Endodermal cell (in vitro differentiated cells): Measurements from ENCODE around the genes NDRG4 and TK2.

DNA sequence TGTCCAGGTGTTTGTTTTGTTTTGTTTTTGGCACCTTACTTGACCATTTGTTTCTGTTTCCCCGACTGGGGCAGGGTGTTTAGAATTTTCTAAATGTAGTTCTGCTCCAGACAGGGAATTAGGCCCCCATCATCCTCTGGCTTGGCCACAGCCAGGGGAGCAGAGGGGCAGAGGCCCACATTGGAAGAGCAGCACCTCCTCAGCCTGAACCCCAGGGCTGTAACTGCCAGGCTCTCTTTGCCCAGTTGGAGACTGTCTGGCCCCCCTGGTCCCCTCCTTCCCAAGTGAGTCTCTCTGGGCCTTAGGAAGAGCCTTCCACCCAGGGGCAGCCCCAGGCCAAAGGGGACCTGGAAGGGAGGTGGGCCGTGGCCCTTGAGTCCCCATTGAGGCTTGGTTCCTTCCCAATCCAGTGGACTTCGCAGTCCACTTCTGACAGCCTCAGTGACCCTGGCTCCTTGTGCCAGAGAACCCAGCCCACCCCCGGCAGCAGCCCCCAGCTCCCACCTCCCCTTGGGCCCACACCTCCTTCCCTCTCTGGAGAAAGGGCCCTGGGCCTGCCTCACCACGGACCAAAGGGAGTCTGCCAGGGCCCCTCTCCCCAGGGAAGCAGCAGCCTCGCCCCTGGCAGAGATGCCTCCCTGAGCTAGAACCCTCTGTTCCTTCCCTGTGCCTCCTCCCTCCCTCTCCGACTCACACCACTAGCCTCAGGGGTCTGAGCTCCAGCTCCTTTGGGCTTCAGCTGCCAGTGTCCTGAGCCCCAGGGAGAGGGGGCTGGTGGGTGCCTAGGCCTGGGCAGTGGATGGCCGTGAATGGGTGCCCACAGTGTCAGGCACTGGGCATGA, 20.2 kb downstream of the MMP15 start:
- PRO-cap: no peak

DNA sequence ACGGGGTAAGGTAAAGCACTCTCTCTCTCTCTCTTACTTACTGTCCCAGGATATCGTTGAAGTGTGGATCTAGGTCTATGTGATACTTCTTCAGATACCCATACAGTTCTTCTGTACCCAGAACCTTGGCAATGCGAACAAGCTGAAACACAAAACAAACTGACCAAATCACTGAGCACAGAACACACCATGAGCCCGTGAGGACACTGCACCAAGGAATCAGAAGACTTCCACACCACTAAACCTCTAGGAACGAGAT, 31.4 kb downstream of the CSNK2A2 start:
- PRO-cap: no peak

- PRO-cap: no peak
Observed at GRCh38 chr16:58222471-58223166, 24.7 kb upstream of the CSNK2A2 start.

- PRO-cap: no peak
Observed at GRCh38 chr16:58424326-58424638, 32.0 kb downstream of the GINS3 start.

- PRO-cap: unidirectional peak, plus-strand start at chr16:58471738
Observed at GRCh38 chr16:58471274-58471794, 28.6 kb upstream of the NDRG4 start.

DNA sequence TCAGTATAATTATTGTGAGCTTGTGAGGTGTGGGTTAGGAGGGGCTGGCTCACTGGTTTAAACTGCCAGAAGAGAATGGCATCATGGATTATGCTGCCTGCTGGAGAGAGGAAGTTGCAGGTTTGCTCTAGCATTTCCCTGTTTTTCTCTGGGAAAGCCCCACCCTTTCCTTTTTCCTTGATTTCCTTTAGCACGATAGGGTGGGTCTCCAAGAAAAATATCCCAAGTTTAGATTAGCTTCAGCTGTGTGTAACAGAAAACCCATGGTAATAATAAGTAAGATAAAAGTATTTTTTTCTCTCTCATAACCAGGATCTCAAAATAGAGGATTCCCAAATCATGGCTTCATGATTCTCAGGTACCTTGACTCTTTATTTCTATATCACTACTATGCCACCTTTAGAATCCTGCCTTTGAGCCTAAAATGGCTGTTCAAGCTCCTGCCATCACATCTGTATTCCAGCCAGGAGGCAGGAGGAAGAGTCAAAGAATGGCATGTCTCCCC, 24.6 kb upstream of the NDRG4 start:
- PRO-cap: no peak

DNA sequence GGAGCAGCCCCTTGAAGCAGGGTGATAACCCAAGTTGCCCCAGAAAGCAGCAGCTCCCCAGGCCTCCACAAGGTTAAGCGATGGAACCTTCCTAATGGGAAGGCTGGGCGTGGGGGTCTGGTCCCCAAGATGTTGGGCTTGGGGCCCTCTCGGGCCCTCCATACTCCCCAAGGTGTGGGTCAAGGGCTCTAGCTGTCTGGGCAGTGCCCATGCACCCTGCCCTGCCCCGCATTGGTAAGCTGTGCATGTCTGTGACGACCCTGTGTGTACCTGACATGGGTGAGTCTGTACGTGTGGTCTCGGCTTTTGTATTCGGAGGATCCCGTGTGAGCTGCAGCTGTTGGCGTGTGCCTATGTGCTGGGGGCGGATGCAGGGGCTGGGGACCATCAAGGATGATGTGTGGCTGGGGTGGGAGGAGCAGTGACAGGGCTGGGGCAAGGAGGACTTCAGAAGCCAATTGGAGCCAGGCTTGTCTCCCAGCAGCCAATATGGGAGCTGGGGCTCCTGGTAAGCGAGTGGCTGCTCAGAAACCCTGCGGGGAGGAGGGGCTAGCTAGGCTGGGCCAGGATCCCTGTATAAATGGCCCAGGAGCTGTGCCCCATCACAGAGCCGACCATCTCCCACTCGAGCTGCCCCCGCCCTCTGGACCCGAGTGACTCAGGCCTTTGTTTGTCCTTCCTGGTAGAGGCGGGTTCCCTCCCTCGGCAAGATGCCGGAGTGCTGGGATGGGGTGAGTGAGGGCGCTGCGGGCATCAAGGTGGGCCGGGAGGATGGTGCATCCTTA, at the start of gene NDRG4:
Gene NDRG4, plus strand, starts transcription at position 605 of the 785 bp plus-strand sequence.
- PRO-cap: bidirectional peak, plus-strand start at position 605 of the sequence, minus-strand start at position 353 of the sequence

- PRO-cap: unidirectional peak, minus-strand start at chr16:58507333
Observed at GRCh38 chr16:58507135-58507544, 7.2 kb downstream of the NDRG4 start.

GRCh38 chr16:58516406-58516785, 1.1 kb downstream of the SETD6 start:
- PRO-cap: no peak

GRCh38 chr16:58611876-58612448, 17.7 kb downstream of the CNOT1 start:
- PRO-cap: no peak

GRCh38 chr16:58726991-58727873, 6.9 kb downstream of the GOT2 start:
- PRO-cap: no peak

- PRO-cap: no peak
Observed at GRCh38 chr16:63664800-63665096, 1457.1 kb downstream of the CDH11 start.

GRCh38 chr16:64998454-64999253, 123.2 kb downstream of the CDH11 start:
- PRO-cap: no peak

- PRO-cap: no peak
Observed at GRCh38 chr16:65728012-65728708, 606.3 kb upstream of the CDH11 start.

DNA sequence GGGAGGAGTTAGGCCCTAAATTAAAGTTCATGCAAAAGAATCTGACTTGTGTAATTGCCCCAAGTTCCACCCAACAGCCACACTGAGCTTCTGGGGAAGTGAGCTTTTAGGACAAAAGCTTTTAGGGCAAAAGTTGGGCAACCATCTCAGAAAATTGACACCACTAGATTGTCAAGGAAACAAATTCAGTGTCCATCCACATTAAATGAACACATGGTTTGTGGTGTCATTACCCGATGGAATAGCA, 613.0 kb upstream of the CDH11 start:
- PRO-cap: no peak

GRCh38 chr16:65766519-65766945, 600.0 kb upstream of the CDH5 start:
- PRO-cap: no peak

DNA sequence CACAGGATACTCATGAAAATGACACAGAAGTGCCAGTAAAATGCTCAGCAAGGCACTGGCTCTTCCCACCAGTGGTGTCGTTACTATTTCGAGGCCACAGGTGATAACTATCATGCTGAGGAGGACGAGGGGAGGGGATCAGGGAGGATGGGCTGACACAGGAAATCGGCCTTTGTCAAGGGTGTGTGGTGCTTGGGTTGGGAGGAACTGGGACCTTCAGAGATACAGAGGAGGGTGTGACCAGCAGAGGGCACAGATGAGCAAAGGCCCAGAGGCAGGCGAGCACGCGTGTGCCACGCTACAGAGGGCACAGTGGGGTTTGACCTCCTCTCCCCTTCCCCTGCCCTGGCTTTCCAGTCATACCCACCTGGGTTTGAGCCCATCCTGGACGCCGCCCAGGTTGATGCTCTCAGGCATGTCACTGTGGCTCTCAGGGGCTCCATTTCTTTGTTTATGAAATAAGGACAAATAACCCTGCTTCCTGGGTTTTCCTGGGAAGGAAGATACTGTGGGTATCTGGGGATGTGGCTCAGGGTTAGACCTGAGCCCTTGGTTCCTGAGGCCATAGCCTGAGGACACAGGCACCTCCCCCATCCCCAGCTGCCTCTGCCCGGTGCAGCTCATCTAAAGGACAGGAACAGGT, 51.7 kb downstream of the BEAN1 start:
- PRO-cap: no peak

DNA sequence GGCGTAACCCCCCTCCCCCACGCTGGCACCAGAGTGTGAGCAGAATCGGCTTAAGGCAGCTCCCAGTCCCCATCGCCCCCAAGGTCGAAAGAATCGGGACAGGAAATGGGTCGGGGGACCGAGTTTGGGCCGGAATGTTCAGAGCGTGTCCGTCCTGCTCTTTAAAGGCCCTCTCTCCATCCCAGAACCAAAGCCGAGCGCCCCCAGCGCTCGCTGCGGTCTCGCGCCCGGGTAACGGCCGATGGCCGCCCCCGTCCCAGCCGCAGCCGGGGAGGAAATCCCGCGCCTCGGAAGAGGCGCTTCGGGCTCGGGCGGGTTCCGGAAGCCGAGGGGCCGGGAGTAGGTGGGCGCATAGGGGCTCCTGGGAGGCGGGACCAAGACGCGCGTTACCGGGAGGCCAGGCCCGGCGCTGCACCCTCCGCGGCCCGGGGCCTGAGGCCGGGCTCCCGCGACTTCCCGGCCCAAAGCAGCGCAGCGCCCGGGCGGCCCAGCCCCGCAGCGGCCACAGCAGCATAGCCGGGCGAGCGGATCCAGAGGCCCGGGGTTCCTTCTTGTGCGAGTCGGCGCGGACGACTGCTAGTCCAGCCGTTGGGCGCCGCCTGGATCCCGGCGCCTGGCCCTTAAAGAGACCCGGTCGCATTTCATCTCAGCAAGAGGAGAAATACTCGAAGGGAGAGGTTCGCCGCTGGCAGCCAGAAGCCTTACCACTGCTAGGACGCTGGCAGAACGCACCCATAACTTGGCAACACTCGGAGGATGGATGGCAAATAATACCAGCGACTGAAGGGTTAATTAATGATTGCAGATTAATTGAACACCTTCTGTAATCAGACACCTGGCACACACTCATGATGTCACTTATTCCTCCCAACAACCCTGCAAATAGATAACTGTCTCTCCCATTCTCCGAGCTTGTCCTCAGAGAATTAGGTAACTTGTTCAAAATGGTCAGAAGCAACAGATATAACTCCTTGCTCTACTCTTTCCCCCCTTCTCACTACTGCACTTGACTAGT, at the start of gene TK2:
Gene TK2, minus strand, starts transcription at position 575 of the 1,015 bp plus-strand sequence.
- PRO-cap: unidirectional peak, plus-strand start at position 31 of the sequence; bidirectional peak, plus-strand start at position 414 of the sequence, minus-strand start at position 575 of the sequence

GRCh38 chr16:66559840-66560393, 6.3 kb upstream of the CMTM1 start:
- PRO-cap: no peak

DNA sequence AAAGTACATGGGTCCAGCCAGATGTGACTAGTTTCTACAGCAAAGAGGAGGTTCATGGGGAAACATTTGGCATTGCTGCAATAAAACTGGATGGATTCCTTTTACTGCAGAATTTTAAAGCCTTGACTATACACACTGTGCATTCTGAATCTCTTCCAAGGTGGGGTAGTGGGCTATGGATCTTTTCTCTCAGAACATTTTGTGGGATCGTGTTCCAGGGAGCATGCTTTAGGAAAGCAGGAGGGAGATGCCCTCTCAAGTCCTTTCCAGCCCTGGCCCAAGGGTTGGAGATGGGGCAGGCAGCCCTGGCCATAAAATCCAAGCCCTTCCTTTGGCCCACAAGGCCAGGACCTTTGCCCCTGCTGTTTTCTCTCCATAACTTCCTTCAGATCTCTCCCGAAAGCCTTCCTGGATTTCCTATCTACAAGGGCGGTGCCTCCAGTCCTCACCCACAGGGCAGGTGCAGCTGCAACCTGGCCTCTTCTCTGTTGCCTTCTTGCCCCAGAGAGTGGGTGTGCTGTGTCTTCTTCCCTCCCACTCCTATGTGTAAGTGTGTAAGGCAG, 8.6 kb upstream of the PDP2 start:
- PRO-cap: no peak